Diencephalon (tissue), 2 donors: ENCODE measurements around a stretch of chr5.

- RAMPAGE, long total RNA, result no peak
Observed at GRCh38 chr5:218460-219414, 617 bp downstream of the SDHA start.

DNA sequence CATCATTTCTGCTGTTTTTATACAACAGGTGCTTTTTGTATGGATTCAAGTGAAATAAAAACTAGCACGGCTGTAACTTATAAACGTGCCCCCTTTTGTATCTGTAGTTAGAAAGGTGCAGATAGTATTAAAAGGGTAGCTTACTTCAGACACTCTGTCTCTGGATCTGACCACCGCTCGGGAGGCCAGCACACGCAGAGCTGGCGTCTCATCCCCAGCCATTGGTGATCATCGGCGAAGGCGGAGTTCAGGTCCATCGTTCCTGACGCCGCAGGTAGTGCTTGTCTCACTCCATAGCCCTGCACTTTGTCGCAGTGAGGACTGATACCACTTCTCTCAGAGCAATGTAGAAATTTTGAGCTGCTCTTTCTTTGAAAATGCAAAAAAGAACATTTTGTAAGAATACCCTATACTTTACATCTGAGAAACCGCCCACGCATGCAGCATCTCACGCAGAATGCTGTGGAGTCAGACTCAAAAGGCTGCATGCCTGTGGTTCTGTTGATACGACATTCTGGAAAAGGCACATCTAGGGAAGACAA lies 19.6 kb downstream of the SDHA start:
- RAMPAGE, long total RNA, result no peak

DNA sequence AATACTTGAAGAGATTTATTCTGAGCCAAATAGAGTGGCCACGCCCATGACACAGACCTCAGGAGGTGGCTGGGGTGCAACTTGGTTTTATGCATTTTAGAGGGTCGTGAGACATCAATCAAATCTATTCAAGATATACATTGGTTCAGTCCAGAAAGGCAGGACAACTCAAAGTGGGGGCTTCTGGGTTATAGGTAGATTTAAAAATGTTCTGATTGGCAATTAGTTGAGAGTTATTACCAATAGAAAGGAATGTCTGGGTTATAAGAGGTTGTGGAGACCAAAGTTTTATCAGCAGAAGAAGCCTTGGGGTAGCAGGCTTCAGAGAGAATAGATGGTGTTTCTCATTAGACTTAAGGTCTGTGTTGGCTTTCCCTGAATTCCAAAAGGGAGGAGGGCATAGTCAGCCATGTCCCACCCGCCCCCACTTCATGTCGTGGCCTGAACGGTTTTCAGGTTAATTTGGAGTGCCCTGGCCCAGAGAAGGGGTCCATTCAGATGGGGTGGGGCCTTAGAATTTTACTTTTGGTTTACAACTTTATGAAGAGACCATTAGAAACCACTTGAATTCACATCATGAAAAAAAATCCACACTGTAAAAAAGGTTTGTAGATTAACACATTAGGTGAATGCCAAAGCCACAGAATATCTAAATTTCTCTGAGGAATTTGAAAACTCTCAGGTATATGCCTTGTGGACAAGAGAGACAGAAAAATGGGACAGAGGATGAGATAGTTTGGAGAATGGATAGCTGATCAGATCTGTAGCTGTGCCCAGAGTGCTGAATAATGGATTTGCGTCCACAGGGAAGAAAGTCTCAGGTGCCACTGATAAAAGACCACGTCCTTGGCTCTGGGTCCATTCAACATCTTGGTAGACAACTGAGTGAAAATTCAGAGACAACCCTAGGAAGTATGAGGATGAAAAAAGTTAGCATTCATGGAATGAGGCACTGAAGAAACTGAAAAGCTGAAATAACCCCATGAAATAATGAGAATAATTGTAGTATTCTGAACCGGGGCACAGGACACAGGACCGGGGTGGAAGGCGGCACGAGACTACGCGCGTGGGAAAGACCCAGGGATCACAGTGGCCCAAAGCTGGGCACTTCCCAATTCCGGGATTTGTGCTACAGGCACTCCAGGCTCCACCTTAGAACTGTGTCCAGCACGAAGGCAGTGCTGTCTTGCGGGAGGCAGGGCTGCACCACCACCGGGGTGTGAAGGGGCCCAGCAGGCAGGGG lies 1.7 kb upstream of the PDCD6 start:
- RAMPAGE, long total RNA, result no peak

GRCh38 chr5:377303-377579 lies 55.7 kb downstream of the AHRR start:
- RAMPAGE, long total RNA, result no peak

GRCh38 chr5:448088-448915 lies 5.3 kb downstream of the EXOC3 start:
- RAMPAGE, long total RNA, result no peak

GRCh38 chr5:713593-714235 lies 20.6 kb upstream of the TPPP start:
- RAMPAGE, long total RNA, result no peak

DNA sequence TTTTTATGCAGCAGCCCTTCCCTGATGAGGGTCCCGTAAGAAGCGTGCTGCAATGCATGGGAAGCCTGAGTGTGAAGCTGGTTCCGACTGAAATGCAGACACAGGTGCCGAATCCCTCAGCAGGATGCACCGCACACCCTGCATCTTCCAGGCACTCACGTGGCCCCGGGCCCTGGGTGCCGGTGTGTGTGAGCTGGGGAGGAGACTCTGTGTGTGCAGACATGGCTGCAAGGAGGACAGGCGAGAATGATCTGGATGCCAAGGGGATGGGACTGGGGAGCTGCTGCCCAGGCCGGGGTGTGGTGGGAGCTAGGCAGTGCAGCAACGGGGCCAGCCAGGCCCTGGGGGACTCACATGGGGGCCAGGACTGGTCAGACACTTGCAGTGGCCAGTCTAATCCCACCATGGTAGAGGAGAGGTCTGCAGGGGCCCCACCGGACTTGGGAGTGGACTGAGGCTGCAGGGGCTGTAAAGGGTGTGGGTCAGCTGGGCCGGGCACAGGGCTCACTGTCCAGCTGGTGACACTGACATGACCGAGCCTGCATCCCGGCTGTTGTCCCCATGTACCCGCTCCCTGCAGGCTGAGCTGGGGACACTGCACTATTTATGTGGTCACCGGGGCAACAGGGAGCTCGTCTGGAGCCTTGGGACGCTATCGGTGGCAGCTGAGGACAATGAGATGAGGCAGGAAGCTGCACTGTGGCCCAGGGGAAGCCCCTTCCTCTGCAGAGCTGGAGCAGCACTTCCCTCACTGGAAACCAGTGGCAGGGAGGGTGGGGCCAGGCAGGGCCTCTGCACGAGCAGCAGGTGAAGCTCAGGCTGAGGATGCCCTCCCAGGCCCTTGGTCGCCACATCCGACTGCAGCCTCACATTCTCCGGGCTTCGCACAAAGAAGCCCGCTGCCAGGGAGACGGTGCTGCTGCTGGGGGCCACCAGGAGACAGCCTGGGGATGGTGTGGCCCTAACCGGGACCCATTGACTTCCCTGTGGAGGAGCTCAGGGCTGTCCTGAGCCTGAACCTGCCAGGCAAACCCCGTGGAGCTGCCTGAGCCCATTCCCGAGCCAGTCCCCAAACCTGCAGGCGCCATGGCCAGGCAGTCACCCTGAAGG lies 26.6 kb downstream of the ZDHHC11B start:
- RAMPAGE, long total RNA, result no peak

DNA sequence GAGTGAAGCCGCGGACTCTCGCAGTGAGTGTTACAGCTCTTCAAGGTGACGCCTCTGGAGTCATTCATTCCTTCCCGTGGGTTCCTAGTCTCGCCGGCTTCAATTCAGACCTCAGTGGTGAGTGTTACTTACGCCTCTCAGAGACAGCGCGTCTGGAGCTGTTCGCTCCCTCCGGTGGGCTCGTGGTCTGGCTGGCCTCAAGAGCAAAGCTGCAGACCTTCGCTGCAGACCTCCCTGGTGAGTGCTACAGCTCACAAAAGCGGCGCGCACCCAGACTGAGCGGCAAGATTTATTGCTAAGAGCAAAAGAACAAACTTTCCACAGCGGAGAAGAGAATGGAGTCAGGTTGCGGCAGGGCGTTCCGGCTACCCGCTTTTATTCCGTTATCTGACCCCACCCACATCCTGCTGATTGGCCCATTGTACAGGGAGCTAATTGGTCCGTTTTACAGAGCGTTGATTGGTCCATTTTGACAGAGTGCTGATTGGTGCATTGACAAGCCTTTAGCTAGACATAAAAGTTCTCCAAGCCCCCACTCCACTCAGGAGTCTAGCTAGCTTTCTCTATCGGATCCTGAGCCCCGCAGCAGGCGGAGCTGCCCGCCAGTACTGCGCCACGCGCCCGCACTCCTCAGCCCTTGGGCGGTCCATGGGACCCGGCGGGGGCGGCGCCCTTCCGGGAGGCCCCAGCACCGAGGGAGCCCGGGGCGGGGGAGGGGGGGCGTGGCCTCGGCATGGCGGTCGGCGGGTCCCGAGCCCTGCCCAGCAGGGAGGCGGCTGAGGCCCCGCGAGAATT lies 7.1 kb downstream of the ZDHHC11B start:
- RAMPAGE, long total RNA, result no peak

- RAMPAGE, long total RNA, result no peak
Observed at GRCh38 chr5:783728-784486, 622 bp downstream of the ZDHHC11B start.

GRCh38 chr5:835848-836410 lies 14.9 kb downstream of the ZDHHC11 start:
- RAMPAGE, long total RNA, result no peak

DNA sequence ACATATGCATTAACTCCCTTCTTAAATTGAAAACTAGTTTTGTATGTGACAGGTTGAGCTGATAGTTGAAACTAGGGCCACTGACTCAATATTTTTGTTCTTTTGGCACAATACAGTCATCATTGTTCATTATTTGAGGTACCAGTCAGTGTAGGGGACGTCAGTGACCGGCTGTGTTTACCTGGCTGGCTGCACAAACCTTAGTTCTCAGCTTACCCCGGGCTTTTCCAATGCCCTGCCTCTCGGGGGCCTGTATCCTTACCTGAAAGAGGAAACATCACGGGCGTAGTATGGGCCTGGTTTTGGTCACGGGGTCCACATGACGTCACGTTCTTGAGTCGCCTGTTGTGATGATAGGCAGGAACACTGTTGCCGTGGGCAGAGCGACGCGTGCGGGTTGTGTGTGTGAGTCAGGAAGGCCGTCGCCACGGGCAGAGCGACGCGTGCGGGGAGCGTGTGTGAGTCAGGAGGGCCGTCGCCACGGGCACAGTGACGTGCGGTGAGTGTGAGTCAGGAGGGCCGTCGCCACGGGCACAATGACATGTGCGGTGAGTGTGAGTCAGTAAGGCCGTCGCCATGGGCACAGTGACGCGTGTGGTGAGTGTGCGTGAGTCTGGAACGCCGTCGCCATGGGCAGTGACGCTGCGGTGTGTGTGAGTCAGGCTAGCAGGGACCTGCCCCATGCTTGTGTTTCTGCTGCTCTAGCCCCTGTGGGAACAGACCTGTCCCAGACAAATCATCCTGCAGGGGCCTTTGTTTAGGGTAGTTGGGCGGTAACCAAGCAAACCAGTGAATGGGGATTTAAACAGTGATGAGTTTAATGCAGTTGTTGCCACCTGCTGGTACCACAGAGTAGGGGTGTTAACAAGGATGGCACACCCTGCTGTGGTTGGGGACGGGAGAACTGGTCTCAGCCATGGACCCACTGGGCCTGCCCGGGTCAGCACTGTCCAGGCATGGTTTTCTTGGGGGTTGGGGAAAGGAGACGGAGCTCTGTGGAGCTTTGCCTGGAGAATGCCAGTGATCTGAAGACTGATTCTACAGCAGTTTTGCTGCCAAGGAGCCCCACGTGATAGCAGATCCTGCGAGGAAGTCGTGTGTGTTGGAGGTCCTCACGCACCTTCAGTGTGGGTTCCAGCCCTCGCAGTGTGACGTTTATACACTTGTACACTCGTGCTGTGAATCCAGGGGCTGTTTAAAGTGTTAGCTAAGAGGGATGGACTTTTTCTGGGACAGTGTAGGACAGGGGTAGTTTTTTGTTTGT lies 19.8 kb downstream of the TRIP13 start:
- RAMPAGE, long total RNA, result start-site peak on the plus strand centred at position 410 of the sequence, 149 bp wide, 58 and 94 reads in 2 replicates

DNA sequence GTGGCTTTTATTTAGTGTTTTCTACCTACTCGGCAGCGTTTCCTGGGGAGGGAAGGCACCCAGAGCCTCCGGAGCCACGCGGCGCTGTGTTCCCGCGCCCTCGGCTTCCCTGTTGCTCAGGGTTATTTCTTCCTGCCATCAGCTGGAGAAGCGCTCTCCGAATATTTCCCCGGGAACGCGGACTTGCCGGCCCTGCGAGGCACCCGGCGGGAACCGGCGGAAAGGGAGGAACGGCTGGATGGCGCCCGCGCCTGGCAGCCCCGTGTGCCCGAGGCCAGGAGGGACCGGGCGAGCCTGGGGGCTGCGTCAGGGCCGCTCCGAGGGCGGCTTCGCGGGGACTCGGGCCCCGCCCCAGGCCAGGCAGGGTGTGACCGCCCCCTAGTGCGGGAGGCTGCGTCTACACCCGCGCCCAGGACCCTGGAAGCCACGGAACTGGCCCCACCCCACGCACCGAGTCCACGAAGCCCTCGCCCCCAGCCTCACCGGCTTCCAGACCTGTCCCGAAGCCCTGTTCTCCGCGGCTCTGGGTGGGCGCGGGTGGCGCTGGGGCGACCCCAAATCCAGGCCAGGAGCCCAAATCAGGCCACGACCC lies 34.1 kb downstream of the TRIP13 start:
- RAMPAGE, long total RNA, result no peak

- RAMPAGE, long total RNA, result no peak
Observed at GRCh38 chr5:1110693-1111702, 865 bp downstream of the SLC12A7 start.

GRCh38 chr5:1112767-1113329 lies 985 bp upstream of the SLC12A7 start:
- RAMPAGE, long total RNA, result no peak

GRCh38 chr5:1118492-1119324 lies 6.8 kb upstream of the SLC12A7 start:
- RAMPAGE, long total RNA, result no peak

- RAMPAGE, long total RNA, result no peak
Observed at GRCh38 chr5:1130039-1131014, 18.5 kb upstream of the SLC12A7 start.

GRCh38 chr5:1224952-1225368 lies 221 bp upstream of the SLC6A18 start:
- RAMPAGE, long total RNA, result no peak

GRCh38 chr5:1437470-1437998 lies 7.7 kb downstream of the SLC6A3 start:
- RAMPAGE, long total RNA, result no peak

DNA sequence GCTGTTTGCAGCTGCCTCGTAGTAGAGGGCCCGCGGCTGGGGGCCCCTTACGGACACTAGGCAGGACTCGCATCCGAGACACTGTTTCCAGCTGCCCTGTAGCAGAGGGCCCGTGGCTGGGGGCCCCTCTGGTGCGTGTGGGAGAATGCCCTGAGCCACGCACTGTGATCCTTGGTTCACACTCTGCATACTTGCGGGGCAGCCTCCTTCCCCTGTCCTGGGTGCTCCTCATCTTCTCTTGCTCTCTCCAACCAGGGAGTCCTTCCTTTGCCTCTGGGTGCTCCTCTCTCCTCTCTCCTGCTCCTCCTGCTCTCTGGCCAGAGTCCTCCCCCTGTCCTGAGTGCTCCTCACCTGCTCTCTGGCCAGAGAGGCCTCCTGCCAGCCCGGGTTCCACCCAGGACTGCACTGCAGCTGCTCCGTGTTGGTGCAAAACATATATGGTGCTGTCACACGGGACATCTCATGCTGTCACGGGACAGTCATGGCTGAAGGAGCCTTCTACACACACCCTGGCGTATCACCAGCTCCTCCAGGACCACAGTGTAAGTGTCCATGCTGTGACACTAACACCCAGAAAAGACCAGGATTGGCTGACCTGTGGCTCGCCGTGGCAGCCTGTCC lies 27.6 kb upstream of the SLC6A3 start:
- RAMPAGE, long total RNA, result no peak

DNA sequence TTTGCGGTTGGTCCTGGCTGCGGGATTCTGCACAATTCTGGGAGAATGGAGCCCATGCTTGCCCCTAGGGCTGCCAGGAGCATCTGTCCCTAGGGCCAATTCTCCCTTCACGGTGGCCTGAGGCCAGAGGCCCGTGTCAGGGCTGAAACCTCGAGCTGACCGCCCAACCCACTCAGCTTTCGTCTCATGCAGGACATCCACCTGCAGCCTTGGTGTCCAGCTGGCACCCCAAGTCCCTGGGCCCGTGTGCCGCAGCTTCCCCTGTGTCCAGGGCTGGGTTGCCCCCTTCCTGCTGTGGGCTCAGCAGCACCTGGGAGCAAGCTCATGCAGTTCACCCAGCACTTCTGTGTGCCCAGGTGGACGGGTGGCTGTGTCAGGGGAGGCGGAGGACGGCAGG lies 39.2 kb downstream of the LPCAT1 start:
- RAMPAGE, long total RNA, result no peak